Gastroesophageal sphincter (tissue), 4 donors: ENCODE data around the genes ZNF391, H3C11, H3C12 and OR2B2.

- PRO-cap, result bidirectional peak, plus-strand start at chr6:27375326, minus-strand start at chr6:27375247
- RAMPAGE, long total RNA, 4 experiments, result start-site peak on the minus strand in 4 of 4 experiments, at chr6:27375219-27375251 at its widest, 41 to 99 reads per replicate
These were observed 13.6 kb upstream of the ZNF391 start for GRCh38 chr6:27374758-27375596.

- PRO-cap, result bidirectional peak, plus-strand start at chr6:27388822, minus-strand start at chr6:27388828; bidirectional peak, plus-strand start at chr6:27389028, minus-strand start at chr6:27388871
- RAMPAGE, long total RNA, 4 experiments, result start-site peak on the plus strand in 2 of 4 experiments, at chr6:27388971-27389043 at its widest, 19 to 28 reads per replicate
These were observed at the start of gene ZNF391 for GRCh38 chr6:27388076-27389436. TSS of gene ZNF391 (plus strand) at chr6:27388759.

GRCh38 chr6:27479744-27479850 is 6.7 kb upstream of the ZNF184 start:
- PRO-cap, result no peak
- RAMPAGE, long total RNA, 4 experiments, result no peak in any of the 4 experiments

DNA sequence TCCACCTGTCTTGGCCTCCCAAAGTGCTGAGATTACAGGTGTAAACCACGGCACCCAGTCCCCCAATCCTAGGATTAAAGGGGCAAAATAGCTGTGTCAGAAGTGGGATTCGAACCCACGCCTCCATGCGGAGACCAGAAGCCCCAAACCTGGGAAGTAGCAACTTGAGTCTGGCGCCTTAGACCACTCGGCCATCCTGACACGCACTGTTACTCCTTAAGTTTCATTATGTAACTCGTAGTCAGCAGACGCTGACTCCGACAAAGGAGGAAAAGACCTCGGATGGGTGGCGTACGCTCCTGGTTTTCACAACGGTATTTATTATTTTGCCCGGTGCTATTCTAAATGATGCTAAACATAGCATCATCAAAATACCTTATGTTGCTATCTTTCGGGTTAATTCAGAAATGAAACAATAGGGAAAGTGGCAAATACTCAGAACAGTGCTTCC is 129.6 kb upstream of the ZNF184 start:
- PRO-cap, result no peak
- RAMPAGE, long total RNA, 4 experiments, result no peak in any of the 4 experiments

DNA sequence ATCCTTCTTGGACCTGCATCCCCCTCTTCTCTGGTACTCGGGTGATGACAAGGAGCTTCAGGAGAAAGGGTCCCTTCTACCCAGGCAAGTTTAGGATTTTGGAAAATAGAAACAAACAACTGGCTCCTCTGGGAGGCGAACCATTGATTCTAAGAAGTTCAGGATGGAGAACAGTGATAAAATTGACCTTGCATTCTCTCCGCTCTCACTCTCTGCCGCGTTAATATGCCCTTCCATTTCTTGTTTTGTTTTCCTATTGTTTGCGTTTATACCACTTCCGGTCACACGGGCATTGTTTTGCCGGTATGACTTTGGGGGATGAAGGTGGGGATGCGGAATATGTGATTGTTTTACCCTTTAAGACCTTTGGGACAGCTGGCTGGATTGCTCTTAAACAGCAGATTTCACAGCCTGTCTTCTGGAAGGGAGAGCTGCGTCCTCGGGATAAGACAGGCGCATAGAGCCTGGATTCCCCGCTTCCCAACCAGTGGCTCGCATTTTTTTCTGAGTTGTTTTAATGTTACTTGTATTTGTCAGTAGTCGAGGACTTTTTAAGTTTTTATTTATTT is 144.2 kb upstream of the ZNF184 start:
- PRO-cap, result no peak
- RAMPAGE, long total RNA, 4 experiments, result no peak in any of the 4 experiments

GRCh38 chr6:27752216-27752698 is 55.5 kb downstream of the H2BC13 start:
- PRO-cap, result no peak
- RAMPAGE, long total RNA, 4 experiments, result no peak in any of the 4 experiments

- PRO-cap, result no peak
- RAMPAGE, long total RNA, 4 experiments, result no peak in any of the 4 experiments
These were observed 850 bp downstream of the H2AC13 start for GRCh38 chr6:27808769-27809276.

DNA sequence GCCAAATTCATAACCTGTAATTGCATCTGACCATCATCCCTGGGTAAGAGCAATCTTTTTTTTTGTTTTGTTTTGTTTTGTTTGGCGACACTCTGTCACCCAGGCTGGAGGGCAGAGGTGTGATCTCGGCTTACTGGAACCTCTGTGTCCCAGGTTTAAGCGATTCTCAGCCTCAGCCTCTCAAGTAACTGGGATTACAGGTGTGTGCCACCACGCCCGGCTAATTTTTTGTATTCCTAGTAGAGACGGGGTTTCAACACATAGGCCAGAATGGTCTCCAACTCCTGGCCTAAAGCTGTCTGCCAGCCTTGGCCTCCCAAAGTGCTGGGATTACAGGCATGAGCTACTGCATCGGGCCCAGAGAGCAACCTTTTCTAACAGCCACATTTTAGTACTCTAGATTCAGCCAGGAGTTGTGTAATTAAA is 1.9 kb downstream of the H4C12 start:
- PRO-cap, result no peak
- RAMPAGE, long total RNA, 4 experiments, result no peak in any of the 4 experiments

- PRO-cap, result no peak
- RAMPAGE, long total RNA, 4 experiments, result no peak in any of the 4 experiments
These were observed 1.1 kb upstream of the H2AC16 start for GRCh38 chr6:27863948-27864416.

DNA sequence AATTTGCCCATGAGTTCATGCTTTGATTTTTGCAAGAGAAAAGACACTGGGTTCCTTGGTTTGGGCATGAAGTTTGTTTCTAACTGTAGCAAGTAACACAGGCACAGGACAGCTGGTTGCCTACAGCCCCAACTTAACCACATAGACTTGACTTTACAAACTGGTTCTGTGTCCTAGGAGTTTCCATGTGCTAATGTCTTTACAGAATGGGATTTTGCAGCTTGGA is 485 bp upstream of the H1-5 start:
- PRO-cap, result no peak
- RAMPAGE, long total RNA, 4 experiments, result no peak in any of the 4 experiments

GRCh38 chr6:27871709-27872618 is at the start of gene H3C11:
TSS of gene H3C11 (minus strand) at chr6:27872346.
- PRO-cap, result bidirectional peak, plus-strand start at chr6:27872448, minus-strand start at chr6:27872345
- RAMPAGE, long total RNA, 4 experiments, result start-site peak on the minus strand in 1 of 4 experiments, at chr6:27872340-27872351 at its widest, 53 reads per replicate

GRCh38 chr6:27872619-27872820 is 374 bp upstream of the H3C11 start:
- PRO-cap, result no peak
- RAMPAGE, long total RNA, 4 experiments, result no peak in any of the 4 experiments

GRCh38 chr6:27889572-27890318 is 881 bp downstream of the H3C12 start:
- PRO-cap, result no peak
- RAMPAGE, long total RNA, 4 experiments, result no peak in any of the 4 experiments

GRCh38 chr6:27890319-27891441 is at the start of gene H3C12:
TSS of gene H3C12 (minus strand) at chr6:27890826.
- PRO-cap, result unidirectional peak, minus-strand start at chr6:27890826
- RAMPAGE, long total RNA, 4 experiments, result no peak in any of the 4 experiments

DNA sequence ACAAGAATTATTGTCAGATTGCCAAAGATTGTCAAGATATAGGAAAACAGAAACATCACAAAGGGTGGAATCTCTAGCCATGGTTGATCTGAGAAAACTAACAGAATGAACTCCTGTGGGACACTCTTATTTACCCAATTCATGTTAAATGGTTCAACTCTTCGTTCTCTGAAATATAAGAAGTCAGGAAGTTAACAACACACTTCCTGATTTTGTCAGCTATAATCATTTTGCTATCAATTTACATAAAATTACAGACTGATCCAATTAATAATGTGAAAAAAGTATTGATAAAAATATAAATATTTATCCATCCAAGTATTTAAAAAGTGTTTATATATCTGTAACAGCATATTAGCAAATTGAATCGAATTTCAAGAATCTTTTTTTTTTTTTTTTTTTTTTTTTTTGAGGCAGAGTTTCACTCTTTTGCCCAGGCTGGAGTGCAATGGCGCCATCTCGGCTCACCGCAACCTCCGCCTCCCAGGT is at the start of gene OR2B2:
Gene OR2B2, minus strand, starts transcription at position 220 of the 489 bp plus-strand sequence.
- PRO-cap, result no peak
- RAMPAGE, long total RNA, 4 experiments, result no peak in any of the 4 experiments

- PRO-cap, result no peak
- RAMPAGE, long total RNA, 4 experiments, result no peak in any of the 4 experiments
These were observed 23.0 kb downstream of the ZSCAN31 start for GRCh38 chr6:28313048-28313316.

GRCh38 chr6:28329335-28329750 is 6.6 kb downstream of the ZSCAN31 start:
- PRO-cap, result no peak
- RAMPAGE, long total RNA, 4 experiments, result no peak in any of the 4 experiments

DNA sequence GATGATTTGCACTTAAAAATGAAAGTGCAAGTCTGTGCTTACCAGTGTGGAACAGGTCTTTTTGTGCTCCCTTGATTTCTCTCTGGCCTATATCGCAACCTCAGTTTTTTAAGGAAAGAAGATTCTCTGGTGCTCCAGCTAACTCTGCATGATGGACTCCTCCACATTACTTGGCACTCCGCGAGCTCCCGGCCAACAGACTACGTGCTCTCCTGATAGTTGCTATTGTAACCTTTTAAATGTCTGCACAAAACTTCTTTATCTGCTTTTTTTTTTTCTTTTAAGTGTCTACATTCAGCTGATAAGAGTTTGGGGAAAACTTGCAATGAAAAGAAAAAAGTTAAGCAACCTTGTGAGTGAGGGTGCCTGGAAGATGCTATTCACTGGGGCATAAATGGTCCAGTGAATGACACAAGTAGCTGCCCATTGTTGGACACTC is 22.4 kb downstream of the ZKSCAN3 start:
- PRO-cap, result no peak
- RAMPAGE, long total RNA, 4 experiments, result no peak in any of the 4 experiments

GRCh38 chr6:28382028-28382586 is 17.4 kb downstream of the ZSCAN12 start:
- PRO-cap, result no peak
- RAMPAGE, long total RNA, 4 experiments, result no peak in any of the 4 experiments

DNA sequence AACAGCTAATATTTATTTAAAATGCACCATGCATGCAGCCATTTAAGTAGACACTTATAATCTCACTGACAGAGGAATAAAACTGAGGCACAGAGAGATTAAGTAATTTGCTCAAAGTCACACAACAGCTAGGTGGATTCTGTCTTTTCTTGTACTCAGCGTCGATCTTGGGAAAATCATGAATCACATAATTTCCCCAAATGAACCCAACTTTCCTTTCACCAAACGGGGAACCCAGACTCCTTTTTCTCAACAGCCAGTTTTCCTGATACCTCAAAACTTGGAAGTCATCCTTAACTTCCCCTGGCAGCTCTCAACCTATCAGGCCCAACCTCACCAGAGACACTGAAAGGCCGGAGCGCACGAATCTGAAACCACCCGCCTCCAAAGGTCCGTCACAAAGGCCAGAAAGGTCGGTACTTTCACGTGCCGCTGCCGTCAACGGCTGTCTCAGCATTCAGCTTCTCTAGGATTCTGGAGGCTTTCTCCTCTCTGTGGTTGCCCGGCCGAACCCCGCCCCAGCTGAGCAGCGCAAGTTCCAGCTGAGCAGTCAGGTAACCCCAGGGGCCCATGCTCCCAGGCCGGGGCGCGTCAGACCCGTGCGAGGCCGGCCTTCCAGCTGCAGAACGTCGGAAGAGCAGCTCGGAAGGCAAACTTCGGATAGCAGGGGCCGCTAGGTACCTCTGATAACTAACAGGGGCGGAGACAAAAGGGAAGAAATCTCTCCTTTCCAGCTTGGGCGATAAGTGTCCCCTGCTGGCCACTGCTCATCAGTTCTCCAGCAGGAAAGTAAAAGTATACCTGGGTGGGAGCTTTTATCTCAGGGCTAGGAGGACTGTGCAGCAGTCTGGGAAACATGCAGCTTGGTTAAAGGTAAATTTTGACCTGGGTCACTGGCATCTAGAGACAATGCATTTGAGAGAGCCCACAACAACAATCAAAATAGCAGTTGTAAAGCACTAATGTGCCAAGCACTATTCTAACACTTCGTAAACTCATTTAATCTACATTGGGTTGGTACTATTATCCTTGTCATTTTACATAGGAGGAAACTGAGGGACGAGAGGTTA is 16.2 kb downstream of the ZSCAN12 start:
- PRO-cap, result bidirectional peak, plus-strand start at position 545 of the sequence, minus-strand start at position 347 of the sequence
- RAMPAGE, long total RNA, 4 experiments, result no peak in any of the 4 experiments